Mesenchymal stem cell of Wharton's jelly (primary cell): ENCODE data around the genes RIGI and TOPORS.

DNA sequence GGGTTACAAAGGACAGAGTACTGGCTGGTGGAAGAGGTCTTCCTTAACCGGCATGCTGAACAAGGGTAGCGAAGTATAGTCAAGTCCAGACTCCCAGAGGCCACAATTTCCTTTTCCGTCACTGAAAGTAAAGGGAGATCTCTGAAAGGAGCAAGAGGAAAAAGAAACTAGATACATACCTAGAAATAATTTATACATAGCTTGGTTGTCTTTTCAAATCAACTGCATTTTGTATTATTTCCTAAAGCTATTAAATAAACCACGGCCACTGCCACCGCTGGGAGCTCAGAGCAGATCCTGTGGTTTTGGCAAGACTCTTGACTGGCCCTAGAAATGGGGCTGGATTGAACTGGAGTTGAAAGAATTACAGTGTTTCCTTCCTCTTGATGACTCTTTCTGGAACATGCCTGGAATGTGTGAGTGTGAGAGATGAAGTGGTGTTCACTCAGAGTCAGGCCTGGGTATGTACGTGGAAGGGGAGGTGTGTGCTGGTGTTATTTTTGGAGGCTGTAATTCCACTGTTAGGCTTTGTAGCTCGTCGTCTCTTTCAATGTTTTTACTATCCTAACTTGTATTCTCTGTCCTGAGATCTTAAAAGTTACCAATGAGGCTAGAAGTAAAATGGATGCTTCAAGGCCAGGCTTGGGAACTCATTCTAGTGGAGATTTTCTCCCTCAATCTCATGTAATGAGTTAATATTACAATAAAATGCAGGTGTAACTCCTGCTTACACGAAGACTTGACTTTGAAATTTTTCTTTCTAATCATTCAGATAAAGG lies 45.9 kb downstream of the TEK start:
- CAGE, long polyA plus RNA = no peak

GRCh38 chr9:27337954-27338794 lies 41.2 kb upstream of the EQTN start:
- CAGE, long polyA plus RNA = no peak

- CAGE, long polyA plus RNA = no peak
Observed at GRCh38 chr9:27341553-27341790, 44.5 kb upstream of the EQTN start.

GRCh38 chr9:27847678-27848340 lies 274.5 kb upstream of the C9orf72 start:
- CAGE, long polyA plus RNA = no peak

DNA sequence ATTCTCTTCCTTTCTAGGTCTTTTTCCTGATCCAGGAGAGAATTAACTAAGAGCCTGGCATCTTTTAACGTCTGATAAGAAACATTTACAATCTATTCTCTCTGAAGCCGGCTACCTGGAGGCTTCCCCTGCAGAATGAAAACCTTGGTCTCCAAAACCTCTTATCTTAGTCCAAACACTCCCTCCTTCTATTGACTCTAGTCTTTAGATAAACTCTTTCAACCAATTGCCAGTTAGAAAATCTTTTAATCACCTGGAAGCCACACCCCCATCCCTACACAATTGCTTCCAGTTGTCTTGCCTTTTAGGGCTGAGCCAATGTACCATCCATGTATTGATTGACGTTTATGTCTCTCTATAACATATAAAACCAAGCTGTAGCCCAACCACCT lies 297.1 kb downstream of the LINGO2 start:
- CAGE, long polyA plus RNA = no peak

DNA sequence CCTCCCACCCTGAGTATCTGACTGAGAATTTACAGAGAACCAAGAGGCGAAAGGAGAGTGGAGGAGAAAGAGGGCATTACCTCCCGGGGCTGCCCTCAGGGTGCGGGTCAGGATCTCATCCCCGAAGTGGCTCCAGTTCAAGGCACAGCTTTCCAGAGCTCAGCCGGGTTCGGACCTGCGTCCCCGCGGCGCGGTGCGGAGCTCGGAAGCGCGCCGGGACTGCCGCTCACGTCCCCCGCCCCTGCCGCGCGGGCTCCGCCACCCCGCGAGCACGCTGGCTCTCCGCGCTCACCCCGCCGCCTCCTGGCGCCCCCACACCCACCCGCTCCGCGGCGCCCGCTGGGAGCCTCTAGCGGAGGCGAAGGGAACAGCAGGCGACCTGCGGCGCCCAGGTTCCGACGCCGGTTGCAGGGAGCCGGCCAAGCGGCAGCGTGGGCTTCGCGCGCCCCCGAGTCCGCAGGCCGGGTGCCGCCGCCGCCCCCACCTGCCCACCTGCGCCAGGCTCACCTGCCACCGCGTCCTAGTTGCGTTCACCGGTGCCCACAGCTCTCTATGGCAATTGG lies 1.3 kb downstream of the LINGO2 start:
- CAGE, long polyA plus RNA = no peak

GRCh38 chr9:29212573-29212892 lies 868 bp downstream of the LINGO2 start:
- CAGE, long polyA plus RNA = no peak

DNA sequence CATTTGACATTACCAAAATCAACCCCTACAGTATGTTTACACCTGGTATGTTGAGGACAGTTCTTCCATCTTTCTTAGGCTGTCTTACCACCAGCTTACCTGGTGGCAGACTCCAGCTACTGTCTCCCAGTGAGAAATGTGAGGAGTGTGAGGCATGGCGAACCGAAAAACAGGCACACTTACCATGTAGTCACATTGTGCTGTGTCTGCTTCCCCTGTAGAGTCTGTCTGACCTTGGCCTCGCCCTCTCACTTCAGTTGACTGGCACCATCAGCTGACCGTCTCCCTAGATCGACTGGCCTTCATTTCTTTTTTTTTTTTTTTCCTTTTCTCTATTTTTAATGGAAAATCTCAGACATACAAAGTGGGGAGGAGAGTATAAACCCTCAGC lies 4.9 kb downstream of the ACO1 start:
- CAGE, long polyA plus RNA = no peak

DNA sequence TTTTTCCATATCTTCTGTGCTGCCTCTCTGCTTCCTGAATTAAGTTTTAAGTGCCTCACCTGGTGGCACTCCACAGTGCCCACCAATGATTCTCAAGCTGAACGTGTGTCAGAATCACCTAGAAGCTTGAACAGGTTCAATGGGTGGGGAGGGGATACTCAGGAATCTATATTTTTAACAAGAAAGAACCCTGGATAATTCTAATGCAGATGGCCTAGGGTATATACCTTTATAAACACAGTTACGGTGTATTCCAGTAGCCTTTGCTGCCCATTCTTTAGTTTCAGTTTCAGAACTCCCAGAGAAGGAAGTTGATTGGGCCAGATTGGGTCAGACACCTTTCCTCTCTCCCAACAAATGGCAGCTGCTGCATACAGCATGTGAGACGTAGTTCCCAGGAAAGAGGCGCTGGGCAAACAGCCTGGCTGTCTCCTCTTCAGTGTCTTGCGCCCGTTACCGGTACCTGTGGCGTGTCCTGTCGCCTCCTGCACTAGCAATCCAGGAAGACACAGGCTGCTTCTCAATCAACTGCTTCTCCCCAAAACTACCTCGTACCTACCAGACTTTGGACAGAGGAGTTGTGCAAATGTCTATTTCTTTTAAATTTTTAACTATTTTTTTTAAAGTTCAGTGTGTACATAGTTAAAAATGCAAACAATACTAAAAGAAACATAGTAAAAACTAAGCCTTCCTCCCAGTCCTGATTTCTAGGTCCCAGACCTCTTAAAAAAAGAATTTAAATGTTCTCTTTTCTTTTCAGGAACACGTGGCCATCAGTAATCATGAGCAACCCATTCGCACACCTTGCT lies 20.5 kb downstream of the ACO1 start:
- CAGE, long polyA plus RNA = no peak

DNA sequence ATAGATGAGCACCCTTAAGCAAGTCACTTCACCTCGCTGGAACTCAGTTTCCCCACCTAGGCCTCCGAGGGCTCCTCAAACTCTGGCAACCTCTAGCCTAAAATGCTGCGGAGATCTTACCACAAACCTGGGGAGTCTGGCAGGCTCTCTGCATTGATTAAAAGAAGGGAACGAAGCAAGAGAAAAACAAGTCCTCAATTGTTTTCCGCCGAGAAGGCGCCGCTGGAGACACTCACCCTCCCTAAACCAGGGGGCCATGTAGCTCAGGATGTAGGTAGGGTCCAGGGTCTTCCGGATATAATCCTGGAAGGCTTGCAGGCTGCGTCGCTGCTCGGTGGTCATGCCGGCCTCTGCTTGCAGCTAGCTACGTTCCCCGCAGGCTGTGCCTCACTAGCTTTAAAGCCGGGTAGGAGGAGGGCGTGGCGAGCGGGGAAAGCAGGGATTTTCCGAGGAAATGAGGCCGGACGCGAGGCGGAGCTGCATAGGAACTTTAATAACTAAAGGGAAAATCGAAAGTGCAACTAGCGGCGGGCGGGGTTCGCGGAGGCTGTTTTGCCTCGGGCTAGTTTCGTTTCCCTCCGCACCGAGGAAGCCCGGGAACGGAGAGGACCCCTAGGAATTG lies at the start of gene RIGI:
Gene RIGI, minus strand, starts transcription at position 372 of the 622 bp plus-strand sequence.
- CAGE, long polyA plus RNA = no peak

GRCh38 chr9:32542514-32543070 lies 9.5 kb upstream of the SMIM27 start:
- CAGE, long polyA plus RNA = no peak

DNA sequence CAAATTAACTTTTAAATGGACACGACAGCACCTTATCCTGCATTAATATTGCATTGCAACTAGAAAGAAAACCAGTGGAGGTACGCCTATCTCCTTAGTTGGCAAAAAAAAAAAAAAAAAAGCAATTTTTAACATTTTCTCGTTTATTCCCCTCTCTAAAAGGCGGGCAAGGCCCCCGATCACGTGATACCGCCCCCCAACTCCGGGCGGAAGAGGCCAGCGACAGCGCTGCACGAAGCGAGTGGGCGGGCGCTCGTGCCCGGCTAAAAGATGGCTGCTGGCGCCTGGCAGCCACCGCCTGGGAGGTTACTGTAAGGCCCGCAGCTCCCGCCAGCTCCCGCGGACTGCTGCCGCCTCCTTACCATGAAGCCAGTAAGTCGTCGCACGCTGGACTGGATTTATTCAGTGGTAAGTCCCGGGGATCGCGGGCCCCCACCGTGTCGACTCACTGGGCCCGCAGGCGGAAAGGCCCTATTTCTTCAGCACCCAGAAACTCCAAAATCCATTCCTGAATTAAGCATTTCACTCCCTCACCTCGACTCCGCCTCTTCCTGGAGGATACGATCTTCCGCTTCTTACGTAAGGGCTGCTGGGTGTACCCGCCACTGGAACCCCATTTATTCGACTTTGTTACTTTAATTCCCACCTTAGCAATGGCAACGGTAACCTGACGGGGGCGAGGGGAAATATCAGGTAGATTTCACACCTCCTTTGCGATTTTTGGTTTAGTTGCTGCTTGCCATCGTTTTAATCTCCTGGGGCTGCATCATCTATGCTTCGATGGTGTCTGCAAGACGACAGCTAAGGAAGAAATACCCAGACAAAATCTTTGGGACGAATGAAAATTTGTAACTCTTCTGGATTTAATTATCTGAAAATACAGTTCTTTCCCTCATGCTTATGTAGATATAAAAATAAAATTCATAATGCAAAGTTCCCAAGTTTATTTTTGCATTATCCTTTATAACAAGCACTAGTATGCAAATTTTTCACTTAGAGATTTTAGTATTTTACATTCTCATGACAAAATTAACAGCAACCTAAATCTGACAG lies at the start of gene TOPORS:
Gene TOPORS, minus strand, starts transcription at position 515 of the 1,053 bp plus-strand sequence.
- CAGE, long polyA plus RNA = start-site peak on the plus strand centred at position 253 of the sequence, 27 bp wide, 43 and 137 reads in 2 replicates

DNA sequence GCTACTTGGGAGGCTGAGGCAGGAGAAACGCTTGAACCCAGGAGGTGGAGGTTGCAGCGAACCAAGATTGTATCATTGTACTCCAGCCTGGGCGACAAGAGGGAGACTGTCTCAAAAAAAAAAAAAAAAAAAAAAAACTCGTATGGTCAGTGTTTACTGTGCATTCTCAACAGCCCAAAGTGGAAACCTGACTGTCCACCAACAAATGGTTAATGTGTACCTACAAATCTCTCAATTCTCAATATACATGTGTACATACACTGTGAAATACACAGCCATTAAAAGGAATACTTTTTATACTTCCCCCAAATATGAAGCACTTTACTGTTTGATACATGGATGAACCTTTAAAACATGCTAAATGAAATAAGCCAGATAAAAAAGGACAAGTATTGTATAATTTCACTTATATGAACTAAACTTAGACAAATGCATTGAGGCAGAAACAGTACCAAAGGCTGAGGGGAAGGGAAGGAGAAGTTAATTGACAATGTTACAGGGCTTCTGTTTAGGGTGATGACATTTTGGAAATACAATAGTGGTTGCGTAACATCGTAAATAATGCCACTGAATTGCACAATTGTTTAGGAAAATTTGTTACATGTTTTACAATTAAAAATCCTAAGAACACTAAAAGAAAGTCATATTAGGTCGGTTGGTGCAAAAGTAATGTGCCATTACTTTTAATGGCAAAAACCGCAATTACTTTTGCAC lies 16.6 kb downstream of the DNAJA1 start:
- CAGE, long polyA plus RNA = no peak

- CAGE, long polyA plus RNA = no peak
Observed at GRCh38 chr9:33073380-33073888, 3.0 kb downstream of the SMU1 start.

DNA sequence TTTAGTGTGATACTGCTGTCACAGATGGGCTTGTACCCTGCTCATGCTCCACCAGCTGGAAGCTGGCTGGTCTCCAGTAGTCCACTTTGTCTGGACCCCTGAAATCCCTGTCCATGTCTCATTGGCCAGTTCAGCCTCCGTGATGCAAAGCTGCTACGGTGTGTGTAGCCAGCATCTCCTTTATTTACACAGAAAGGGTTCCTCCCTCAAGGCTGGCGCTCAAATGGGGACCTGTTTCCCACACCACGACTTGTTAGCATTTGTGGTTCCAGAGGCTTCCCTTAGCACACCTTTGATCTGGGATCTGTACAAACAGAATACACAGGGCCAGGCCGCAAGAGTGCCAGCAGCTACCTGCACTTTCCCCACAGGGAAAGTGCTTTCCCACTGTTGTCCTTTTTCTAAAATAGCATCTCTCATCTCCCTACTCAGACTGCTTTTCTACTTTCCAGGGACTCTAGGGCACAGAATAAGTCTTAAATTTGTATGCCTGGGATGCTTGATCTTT lies 5.7 kb upstream of the SMU1 start:
- CAGE, long polyA plus RNA = no peak

GRCh38 chr9:33244203-33244620 lies 4.2 kb downstream of the SPINK4 start:
- CAGE, long polyA plus RNA = no peak

- CAGE, long polyA plus RNA = no peak
Observed at GRCh38 chr9:33298356-33298555, 7.9 kb downstream of the NFX1 start.

DNA sequence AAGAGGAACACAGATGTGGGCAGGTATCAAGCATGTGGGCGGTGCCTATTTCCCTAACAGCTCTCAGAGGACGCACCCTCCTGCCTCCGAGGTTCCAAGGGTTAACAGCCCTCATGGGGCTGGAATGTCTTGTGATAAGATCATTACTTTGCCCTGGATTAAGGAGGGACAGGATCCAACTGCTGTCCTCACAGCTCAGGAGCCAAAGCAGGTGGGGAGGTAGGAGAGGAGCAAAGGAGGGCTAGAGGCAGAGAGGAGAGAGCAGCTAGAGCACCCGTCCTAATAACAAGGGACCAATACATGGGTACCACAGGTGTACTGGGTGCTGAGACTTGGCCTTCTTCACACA lies 9.9 kb downstream of the AQP7 start:
- CAGE, long polyA plus RNA = no peak

DNA sequence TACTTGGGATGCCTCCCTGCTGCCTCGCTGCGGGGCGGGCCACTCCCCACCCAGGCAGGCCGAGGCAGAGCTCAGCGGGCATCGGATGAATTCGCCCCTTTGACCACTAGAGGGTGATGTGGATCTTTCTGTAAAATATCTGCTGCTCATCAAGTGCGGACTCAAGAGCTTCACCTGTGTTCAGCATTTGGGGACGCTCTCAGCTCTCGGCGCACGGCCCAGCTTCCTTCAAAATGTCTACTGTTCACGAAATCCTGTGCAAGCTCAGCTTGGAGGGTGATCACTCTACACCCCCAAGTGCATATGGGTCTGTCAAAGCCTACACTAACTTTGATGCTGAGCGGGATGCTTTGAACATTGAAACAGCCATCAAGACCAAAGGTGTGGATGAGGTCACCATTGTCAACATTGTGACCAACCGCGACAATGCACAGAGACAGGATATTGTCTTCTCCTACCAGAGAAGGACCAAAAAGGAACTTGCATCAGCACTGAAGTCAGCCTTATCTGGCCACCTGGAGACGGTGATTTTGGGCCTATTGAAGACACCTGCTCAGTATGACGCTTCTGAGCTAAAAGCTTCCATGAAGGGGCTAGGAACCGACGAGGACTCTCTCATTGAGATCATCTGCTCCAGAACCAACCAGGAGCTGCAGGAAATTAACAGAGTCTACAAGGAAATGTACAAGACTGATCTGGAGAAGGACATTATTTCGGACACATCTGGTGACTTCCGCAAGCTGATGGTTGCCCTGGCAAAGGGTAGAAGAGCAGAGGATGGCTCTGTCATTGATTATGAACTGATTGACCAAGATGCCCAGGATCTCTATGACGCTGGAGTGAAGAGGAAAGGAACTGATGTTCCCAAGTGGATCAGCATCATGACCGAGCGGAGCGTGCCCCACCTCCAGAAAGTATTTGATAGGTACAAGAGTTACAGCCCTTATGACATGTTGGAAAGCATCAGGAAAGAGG lies 100.3 kb downstream of the ANKRD18B start:
- CAGE, long polyA plus RNA = no peak

GRCh38 chr9:33922075-33922462 lies 105.1 kb downstream of the UBE2R2 start:
- CAGE, long polyA plus RNA = no peak